MCF 10A (cell line): Measurements from ENCODE around the genes GOLGA6L6, POTEB2 and OR4M2.

- PRO-cap, result no peak
- RRBS, result no CpG with 5 or more reads among the region's 7 CpGs
These were observed at the start of gene GOLGA6L6 for GRCh38 chr15:20541582-20542120. Gene GOLGA6L6 (minus strand): TSS chr15:20541800.

DNA sequence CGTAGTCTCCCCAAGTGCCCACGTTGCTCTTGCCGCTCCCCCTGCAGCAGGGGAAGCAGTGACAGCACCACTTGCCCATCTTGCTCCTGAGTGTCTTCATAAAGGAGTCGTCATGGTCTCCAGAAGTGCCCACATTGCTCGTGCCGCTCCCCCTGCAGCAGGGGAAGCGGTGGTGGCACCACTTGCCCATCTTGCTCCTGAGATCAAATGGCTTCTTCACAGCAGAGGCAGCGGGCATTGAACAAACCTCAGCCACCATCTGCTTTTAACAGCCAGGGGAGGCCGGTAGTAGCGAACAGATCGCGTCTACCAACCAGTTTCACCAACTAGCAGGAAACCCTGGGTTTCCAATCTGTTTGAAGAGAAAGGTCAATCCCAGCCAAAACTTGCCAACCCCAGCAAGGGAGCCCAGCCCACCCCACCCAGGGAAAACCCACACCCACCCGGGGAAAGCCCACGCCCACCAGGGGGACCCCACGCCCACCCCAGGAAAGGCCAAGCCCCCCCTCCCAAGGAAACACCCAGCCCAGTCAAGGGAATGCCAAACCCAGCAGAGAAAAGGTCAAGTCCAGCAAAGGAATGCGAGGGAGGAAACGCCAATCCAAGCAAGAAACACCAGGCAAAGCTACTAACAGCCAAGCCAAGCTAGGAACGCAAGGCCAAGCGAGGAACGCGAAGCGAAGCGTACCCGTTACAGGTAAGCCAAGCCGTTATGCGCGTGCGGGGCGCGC lies at the start of gene POTEB2:
Gene POTEB2 (minus strand): TSS at position 292 of the 731 bp plus-strand sequence.
- PRO-cap, result no peak
- RRBS, result no CpG with 5 or more reads among the region's 30 CpGs

DNA sequence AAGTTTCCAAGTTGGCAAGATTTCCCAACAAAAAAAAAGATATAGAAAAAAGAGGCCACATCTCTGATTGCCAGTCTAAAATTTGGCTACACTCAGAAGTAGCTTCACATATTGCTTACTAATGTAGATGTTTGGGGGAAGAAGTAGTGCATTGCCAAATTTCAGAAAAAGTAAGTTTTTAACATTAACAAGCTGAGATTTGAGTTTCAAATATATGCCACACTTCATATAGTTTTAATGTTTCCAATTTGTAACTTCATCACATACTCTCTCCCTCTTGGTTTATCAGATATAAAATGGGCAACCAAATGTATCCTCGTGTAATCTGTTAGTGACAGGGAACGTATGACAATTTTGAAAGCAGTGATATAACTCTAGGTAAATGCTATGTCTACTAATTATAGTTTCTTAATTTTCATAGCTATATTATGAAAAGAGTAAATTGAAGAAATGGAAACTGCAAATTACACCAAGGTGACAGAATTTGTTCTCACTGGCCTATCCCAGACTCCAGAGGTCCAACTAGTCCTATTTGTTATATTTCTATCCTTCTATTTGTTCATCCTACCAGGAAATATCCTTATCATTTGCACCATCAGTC lies at the start of gene OR4M2:
Gene OR4M2 (plus strand): TSS at position 353 of the 601 bp plus-strand sequence.
- PRO-cap, result no peak
- RRBS, result no CpG with 5 or more reads among the region's 2 CpGs

DNA sequence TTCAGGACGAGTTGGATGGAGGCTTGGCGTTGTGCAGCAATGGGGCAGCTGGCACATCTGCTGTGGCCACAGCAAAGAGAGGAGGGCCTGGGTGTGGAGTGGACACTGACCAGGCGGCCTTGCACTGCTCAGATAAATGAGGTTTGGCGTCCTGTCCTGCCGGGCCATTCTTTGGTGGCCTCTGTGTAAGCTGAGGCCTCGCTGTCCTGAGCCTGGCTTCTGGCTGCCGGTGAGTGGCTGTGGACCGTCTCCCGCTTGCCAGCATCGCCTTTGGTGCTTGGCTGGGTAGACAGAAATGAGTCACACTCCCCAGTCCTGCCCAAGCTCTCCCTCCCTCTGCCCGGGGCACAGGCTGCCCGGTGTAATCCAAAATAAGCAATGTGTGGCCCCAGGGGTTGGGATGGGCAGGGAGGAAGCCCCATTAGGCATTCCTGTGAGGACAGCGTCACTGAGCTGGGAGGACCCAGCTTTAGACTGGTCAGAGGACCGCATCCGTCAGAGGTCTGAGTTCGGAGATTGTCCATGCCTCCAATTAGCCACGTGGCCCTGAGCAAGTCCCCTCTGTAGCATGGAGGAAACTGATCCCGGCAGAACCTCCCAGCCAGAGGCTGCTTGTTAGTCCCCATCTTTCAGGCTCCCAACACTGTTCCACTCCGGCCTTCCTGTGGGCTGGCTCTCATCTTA lies 144.1 kb downstream of the OR4N4 start:
- PRO-cap, result bidirectional peak, plus-strand start at position 451 of the sequence, minus-strand start at position 235 of the sequence
- RRBS, result 6% methylated on average over 2 of the region's 19 CpGs

DNA sequence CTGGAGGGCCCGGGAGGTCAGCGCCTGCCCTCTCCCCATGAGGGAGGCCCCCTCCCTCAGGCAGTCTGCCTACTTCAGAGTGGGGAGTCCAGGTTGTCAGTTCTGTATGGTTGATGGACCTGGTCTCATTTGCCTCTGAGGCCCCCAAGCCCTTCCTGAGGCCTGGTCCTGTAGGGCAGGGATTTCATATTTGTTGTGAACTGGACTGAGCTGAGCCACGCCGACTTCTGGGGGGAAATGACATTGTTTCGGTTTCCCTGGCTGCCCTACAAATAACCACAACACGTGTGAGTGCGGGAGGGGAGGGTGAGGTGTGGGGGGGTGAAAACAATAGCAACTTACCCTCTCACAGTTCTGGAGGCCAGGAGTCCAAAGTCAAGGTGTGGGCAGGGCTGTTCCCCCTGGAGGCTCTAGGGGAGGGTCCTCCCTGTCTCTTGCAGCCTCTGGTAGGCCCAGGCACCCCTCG lies 160.3 kb downstream of the OR4N4 start:
- PRO-cap, result no peak
- RRBS, result no CpG with 5 or more reads among the region's 8 CpGs

DNA sequence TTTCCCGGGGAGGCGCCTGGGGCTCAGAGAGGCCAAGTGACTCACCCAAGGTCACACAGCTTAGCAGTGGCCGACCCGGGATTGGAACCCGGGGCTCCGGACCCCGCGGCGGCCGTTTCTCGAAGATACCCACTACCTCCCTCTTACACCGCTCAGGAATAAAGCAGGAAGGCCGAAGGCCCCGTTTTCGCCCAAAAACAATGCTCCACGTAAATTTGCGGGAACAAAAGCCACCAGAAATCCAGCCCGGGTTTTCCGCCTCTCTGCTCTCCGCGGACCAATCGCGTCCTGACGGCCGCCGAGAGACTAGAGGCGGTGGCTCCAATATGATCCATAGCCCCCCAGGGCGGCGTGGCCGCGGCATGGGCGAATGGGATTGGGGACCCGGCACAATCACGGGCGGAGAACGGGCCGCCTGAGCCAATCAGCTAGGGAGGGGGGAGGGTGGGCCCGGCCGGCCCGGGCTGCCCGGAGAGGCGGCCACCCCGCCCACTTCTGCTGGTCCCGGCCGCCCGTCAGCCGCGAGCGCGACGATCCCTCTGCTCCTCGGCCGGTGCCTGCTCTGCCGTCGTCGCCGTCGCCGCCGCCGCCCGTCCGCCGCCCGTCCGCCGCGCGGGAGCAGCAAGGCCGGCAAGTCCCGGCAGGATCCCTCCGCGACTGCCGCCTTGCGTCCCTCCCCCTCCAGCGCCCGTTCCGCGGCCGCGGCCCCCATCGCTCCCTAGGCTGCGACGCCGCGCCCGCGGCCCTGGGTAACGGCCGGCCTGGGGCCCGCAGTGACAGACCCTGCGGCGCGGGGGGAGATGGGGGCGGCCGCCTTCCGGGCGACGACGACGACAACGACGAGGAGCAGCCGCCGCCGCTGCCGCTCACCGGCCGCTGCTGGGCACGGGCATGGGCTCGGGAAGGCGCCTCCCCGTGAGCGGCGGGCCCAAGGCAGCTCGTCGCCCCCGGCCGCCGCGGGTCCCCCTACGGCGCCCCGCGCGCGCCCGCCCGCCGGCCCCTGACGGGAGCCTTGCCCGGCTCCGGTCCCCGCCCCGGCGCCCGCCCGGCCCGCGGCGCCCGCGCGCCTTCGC lies 163.2 kb downstream of the OR4N4 start:
- PRO-cap, result unidirectional peak, plus-strand start at position 850 of the sequence
- RRBS, result 89% methylated on average over 19 of the region's 145 CpGs

GRCh38 chr15:22494277-22495096 lies 35.8 kb downstream of the GOLGA6L22 start:
- PRO-cap, result bidirectional peak, plus-strand start at chr15:22494892, minus-strand start at chr15:22494714
- RRBS, result no CpG with 5 or more reads among the region's 95 CpGs

- PRO-cap, result no peak
- RRBS, result no CpG with 5 or more reads among the region's 1 CpG
These were observed 7.1 kb downstream of the NIPA2 start for GRCh38 chr15:22845493-22846028.

DNA sequence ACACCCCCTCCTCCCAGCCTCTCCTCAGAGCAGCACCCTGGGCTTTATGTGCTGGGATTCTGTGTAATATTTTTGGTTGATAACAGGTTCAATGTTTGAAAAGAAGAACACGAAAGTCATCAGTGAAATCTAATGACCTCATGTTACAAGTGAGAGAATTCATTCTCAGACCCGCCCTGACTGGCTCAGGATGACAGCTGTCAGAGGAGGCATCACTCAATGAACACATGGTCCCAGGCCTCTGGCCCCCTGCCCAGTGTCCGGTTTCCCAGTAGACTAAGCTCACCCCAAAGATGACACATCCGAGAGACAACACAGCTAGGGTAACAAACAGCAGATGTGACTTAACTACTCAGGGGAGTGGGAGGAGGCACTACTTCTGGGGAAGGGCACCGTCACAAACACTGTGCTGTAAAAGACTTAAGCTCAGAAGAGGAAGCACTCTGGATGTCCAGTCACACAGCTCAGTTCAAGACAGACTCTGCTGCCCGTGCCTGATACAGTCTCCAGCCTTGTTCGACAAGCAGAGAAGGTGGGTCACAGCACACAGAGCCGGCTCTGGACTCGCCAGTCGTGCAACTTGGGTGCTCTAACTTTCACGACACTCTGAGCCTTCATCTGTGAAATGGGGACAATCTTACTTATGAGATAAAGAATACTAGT lies 49.0 kb downstream of the NIPA2 start:
- PRO-cap, result no peak
- RRBS, result no CpG with 5 or more reads among the region's 11 CpGs

DNA sequence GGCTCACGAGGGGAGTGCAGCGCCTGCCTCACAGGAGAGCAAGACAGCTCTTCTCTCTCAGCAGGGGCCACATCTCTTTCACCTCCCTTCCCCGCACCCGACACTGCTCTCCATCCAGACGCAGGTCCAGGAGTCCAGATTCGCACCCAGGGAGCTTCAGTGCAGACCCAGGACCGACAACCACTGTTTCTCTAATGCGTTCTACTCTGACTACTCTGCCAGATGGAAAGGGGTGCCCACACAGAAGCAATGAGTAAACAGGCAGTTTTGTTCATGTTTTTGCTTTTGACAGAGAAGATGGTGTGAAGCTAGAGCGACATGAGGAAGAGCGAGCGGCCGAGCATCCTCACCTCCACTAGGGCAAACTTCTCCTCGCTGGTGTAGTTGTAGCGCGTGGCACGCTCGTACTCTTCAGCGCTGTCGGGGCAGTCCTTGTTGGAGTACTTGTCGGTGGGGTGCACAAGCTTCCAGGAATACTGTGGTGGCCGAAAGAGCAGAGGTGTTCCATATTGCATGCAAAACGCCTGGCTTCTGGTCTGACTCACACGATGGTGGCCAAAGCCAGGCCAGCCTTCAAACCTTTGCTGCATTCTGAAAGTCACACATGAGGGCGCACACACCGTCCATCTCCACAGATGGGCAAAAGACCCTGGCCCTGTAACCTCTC lies 54.4 kb downstream of the CYFIP1 start:
- PRO-cap, result no peak
- RRBS, result no CpG with 5 or more reads among the region's 25 CpGs

DNA sequence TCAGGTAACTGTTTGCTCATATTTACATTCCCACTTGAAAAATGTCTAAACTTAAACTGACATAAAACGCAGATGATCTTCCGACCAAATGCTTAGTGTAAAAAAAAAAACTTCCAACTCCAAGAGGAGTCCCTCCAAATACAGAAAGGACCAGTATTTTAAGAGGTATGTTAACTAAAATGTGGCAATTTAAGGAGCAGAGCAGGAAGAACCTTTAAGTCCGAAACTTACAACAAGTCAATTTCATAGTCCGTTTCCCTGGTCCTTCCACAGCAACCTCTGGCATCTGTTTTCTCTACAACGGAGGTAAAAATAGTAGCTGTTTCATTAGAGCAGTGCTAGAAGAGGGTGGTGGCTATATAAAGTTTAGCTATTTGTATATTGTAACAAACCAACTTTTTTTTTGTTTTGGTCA lies 17.2 kb downstream of the GOLGA8S start:
- PRO-cap, result no peak
- RRBS, result no CpG with 5 or more reads among the region's 5 CpGs

- PRO-cap, result no peak
- RRBS, result no CpG with 5 or more reads among the region's 13 CpGs
These were observed 169.8 kb upstream of the NDN start for GRCh38 chr15:23856898-23857398.

- PRO-cap, result no peak
- RRBS, result no CpG with 5 or more reads among the region's 34 CpGs
These were observed 414.4 kb upstream of the NDN start for GRCh38 chr15:24101460-24102026.

GRCh38 chr15:24107549-24107997 lies 420.5 kb upstream of the NDN start:
- PRO-cap, result no peak
- RRBS, result no CpG with 5 or more reads among the region's 5 CpGs

DNA sequence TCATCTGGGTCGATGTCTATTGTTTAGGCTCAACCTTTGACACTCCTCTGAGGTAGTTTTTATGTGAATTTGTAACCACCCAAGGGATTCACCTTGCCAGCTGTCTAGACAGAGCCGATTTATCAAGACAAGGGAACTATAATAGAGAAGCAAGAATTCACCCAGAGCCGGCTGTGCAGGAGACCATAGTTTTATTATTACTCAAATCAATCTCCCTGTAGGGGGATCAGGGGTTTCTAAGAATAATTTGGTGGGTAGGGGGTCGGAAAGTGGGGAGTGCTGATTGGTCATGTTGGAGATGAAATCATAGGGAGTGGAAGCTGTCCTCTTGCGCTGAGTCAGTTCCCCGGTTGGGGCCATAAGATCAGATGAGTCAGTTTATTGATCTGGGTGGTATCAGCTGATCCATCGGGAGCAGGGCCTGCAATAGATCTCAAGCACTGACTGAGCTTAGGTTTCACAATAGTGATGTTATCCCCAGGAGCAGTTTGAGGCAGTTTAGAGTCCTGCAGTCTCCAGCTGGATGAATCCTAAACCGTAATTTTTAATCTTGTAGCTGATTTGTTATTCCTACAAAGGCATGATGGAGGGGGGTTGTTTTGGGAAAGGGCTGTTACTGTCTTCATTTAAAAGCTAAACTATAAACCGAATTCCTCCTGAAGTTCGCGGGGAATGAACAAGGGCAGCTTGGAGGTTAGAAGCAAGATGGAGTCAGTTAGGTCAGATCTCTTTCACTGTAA lies 97.0 kb upstream of the SNRPN start:
- PRO-cap, result no peak
- RRBS, result no CpG with 5 or more reads among the region's 11 CpGs

DNA sequence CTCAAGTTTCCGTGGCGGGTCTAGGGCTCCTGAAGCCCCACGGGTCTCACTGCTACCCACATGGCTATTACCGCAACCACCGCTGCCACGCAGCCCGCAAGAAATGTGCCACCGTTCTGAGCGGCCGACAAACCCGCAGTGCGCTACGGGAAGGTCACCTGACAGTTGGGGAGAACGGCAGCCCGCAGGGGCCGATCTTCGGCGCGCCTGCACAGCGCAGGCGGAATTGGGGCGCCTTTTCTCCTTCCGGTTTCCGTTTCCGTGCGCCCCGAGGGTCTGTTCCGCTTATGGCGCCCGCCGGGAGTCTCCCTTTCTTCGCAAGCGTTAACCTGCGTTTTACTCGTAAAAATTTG lies 76.6 kb upstream of the SNRPN start:
- PRO-cap, result no peak
- RRBS, result 76% methylated on average over 9 of the region's 35 CpGs

DNA sequence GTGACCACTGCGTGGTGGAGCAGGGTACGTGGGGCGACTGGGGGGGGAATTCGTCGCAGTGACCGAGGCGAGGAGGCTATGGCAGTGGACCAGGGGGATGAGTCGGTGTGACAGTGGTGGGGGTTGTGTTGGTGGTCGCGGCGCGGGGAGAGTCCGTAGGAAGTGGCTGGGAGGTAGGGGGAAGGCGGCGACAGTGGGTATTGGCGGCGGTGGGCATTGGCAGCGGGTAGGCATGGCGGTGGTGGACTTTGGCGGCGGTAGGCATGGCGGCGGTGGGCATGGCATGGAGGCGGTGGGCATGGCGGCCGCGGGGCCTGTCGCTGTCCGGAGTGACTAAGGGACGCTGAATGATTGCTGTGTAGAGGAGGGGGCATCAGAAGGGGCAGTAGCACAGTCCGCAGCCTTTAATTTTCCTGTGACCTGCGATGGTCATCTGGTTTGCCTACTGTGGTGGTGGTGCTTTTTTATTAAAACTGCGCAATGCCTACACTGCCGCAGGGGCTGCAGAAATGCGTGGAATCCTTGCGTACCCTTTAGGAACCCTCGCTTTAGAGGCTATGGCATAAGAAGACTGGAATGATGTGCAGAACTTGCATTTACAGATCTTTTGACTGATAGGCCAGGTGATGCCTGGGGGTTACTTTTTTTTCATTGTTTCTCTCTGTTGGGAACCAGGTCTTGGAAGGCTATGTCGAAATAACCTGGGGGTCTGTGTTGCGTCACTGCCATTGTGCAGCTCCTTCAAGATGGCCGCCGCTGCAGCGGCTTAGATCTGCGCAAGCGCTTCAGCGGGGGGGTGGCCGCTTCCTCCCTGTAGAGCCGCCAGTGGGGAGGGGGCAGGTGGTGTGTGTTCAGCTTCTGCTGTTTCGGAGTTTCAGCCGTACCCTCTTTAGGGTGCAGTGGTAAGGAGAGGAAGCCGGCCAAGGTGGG lies 1.0 kb downstream of the SNRPN start:
- PRO-cap, result no peak
- RRBS, result no CpG with 5 or more reads among the region's 50 CpGs

GRCh38 chr15:24981929-24982128 lies 27.0 kb downstream of the SNRPN start:
- PRO-cap, result no peak
- RRBS, result no CpG with 5 or more reads among the region's 1 CpG

DNA sequence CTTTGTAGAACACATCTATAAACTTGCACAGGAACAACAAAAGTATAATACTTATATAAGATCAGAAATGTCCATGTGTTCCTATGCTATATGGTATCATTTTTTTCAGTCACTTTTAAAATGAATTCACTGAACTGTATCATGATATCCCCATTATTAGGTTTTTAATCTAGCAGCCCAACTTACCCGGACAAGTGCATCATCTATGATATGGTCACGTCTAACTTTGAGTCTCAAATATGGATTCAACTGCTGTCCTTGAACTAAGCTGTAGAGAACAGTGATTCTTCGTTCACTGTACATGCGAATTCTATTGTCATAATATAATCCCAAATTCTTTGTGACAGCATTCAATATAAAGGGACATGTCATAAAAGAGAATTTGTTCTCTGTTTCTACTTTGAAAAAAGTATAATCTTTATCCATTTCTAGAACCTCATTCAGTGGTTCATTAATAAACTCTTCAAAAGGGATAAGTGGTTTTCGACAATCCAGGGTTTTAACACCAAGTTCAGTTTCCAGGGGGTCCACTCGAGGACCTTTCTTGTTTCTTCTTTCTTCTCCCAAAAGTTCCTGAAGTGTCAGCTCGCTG lies 68.3 kb downstream of the UBE3A start:
- PRO-cap, result no peak
- RRBS, result no CpG with 5 or more reads among the region's 7 CpGs

- PRO-cap, result no peak
- RRBS, result no CpG with 5 or more reads among the region's 9 CpGs
These were observed 27.0 kb downstream of the UBE3A start for GRCh38 chr15:25411542-25412552.